Measurements from ENCODE around the genes PDE6B and FGFRL1.

- PRO-cap = no peak
These were observed 88.9 kb downstream of the ZNF718 start for GRCh38 chr4:212961-213930.

GRCh38 chr4:244434-244745 is 60.9 kb downstream of the ZNF732 start:
- PRO-cap = no peak

GRCh38 chr4:473224-474212 is 25.4 kb downstream of the ZNF721 start:
- PRO-cap = unidirectional peak, minus-strand start at chr4:474169

DNA sequence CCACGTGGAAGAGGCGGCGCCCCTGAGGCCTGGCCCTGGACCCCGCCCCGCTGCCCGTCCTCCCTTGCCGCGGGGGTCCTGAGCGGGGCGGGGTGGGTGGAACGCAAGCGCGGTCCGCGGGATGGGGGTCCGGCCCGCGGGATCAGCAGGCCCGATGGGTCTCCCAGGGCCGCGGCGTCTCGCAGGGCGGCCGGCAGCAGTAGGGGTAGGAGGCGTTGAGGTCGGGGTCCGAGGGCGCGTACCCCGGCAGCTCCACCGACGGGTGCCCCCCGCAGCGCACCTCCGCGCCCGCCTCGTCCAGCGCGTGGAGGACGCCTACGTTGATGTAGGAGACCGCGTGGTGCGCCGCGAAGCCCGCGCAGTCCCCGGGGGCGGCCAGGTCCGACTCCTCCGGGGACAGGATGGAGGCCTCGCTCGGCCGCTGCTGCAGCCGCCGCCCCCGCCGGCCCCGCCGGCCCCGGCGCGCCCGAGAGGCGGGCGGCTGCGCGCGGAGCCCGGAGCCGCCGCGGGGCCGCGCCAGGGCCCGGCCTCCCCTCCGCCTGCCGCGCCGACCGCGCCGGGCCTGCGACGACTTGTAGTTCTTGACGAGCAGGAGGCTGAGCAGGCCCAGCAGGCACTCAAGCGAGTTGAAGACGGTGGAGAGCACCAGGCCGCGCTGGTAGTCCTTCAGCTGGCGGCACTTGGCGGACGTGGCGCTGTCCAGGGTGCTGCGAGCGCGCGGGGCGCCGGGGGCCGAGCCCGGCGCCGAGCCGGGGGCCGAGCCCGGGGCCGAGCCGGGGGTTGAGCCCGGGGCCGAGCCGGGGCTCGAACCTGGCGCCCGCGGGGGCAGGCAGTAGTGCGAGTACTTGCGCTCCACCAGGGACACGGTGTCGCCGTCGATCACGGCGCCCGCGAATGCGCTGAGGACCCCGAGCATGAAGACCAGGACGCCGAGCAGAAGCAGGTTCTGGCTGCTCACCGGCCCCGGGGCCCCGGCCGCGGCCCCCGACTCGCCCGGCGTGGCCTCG is 1.0 kb downstream of the TMEM271 start:
- PRO-cap = no peak

- PRO-cap = no peak
These were observed at the start of gene PDE6B for GRCh38 chr4:625359-625729. PDE6B (plus strand) TSS chr4:625573.

DNA sequence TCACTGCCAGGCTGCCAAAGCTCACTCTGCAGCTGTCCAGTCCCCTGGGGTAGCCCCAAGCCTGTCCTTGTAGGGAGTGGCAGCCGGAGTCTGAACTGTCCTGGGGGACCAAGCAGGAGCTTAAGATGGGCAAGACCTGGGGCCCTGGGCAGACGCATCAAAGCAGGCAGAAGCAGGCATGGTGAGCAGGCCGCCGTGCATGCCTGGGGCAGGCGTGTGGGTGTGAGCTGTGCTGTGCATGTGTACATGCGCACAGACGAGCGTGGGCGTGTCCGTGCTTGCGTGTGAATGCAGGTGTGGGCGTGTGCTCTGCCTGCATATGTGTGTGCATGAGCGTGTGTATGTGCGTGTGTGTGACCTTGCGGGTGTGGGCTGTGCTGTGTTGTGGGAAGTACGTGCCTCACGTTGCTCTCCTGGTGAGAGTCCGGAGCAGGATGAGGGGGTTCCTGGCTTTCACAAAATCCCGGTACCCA is 3.5 kb downstream of the MYL5 start:
- PRO-cap = no peak

GRCh38 chr4:726063-726527 is 20.5 kb downstream of the PCGF3 start:
- PRO-cap = no peak

DNA sequence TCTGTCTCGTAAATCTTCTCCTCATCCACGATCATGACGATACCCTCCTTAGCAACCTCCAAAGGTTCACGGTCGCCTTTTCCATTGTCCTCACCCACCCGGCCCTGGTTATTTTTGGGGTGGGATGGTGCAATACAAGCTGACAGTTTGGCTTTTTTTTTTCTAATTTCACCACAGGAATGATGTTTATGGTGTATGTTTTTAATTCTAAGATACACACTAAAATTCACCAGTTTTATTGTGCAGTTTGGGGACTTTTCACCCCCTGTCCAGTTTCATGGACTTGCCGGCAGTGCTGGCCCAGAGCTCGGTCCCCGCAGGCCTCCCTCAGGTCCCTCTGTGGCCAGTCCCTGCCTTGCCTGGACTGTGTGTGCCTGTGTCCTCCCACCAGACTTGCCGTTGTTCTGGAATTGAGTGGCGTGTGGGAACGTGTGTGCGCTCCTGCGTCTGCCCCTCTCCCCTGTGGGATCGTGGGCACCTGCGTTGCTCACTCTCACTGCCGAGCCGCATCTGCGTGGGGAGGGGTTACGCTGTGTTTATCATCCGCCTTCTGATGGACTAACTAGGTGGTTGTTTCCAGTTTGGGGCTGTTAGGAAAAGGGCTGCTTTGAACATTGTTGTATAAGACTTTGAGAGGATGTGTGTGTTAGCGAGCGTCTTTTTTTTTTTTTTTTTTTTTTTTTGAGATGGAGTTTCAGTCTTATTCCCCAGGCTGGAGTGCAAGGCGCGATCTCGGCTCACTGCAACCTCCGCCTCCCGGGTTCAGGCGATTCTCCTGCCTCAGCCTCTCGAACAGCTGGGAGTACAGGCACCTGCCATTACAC is 21.2 kb downstream of the PCGF3 start:
- PRO-cap = no peak

DNA sequence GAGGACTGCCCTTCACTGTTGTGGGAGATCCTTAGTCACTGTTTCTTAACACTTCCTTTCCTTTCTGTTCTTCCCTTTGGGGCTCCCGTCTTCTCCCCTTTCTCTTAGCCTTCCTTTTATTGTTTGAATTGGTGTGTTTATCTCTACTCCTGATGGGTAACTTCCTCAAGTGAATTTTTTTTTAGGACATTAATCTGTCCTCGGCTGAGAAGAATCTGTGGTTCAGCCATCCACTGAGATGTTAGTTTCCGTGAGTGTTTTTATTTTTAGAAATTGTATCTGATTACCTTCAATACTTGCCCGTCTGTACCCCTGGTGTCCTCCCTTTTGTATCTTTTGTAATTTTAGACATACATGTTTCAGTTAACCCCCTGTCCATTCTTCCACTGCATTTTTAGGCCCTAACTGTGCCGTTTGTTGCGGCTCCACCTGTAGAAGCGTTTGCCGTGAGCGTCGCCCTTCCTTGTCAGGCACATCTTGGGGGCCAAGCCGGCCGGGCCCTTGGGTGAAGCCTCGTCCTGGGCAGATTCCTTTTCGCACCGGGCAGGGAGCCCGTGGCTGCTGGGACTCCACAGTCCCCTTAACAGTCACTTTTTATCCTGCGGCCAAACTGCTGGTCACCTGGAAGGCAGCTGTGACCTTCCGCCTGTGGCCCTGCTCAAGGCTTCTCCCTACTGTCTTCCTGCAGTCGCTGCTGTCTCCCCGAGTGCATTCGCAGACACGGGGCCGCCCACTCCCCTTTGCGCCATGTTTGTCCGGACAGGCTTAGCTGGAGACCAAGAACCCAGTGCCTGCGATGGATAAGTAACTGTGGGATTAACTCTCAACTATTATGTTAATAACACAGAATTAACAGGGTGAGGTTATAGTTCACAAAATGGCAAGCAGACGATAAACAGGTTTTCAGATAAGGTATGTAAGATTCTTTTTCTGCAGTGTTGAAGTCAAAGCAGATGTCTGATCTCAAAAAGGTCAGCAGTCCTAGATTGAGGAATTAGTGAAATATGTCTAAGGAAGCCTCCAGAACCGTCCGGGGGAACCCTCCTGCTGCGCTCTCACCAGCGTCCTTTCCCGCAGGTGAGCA is 54.9 kb downstream of the PCGF3 start:
- PRO-cap = no peak

GRCh38 chr4:789564-789893 is 36.4 kb downstream of the CPLX1 start:
- PRO-cap = no peak

- PRO-cap = no peak
These were observed 27.0 kb downstream of the CPLX1 start for GRCh38 chr4:798869-799378.

DNA sequence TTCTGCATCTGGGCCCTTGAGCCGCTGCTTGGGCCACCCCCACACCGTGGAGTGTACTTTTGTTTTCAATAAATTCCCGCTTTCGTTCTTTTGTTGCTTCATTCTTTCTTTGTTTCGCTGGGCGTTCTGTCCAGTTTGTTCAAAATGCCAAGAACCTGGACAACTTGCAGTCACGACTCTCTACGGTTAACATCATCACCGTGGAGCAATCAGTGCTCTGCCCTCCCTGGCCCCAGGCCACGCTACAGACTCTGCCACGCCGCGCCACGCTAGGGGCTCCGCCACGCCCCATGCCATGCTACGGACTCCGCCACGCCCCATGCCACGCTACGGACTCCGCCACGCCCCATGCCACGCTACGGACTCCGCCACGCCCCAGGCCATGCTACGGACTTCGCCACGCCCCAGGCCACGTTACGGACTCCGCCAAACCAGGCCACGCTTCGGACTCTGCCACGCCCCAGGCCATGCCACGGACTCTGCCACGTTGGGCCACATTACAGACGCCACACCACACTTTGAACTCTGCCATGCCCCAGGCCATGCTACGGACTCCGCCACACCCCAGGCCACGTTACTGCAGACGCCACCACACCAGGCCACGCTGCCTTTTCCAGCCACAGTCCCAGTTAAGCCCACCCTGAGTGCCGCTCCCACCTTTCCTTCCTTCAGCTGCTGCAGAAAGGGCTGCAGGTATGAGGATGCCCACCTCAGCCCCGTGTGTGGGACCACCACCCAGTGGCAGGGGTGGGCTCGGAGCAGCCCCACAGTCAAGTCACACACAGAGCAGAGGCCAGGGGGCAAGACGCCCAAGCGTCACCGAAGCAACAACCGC is 26.7 kb downstream of the GAK start:
- PRO-cap = no peak

DNA sequence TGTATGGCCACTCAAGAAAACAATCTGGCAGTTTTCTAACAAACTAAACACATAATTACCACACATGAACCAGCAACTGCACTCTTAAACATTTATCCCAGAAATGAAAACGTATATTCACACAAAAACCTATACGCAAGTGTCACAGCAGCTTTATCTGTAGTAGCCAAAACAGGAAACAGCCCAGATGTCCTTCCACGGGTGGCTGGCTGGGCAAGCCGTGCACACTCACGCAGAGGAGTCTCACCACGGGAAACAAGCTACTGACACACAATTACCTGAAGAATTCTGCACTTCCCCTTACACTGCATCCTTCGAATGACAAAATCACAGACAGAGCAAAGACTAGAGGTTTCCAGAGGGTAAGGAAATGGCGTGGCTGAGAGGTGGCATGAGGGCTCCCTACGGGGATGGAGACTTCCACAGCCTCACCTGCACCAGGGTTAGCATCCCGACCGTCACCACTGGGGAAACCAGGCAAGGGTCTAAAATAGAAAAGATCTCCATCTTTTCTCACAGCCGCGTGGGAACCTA is 9.3 kb downstream of the GAK start:
- PRO-cap = no peak

GRCh38 chr4:924861-925487 is 7.1 kb downstream of the GAK start:
- PRO-cap = no peak

DNA sequence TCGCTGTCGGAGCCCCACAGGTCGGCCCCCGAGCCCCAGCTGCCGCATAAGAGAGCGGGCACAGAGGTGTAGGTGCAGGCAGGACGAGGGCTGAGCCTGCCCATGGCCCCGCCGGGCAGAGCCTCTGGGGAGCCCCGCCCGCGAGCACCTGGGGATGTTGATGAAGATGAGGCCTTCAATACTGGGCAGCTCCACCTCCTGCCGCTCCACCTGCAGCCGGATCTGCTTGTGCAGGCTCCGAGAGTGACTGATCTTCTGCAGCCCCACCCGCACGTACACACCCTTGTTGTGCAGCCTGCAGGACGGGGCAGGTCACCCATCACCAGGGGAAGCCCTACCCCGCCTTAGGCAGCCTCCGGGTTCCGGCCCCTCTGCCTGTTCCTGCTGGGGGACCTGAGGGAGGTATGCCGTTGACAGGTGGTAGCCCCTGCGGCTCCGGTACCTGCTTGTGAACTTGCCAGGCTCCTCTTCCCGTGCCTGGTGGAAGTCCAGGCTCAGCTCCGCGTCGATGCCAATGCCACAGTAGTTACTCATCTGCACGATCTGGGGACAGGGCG is 11.8 kb downstream of the DGKQ start:
- PRO-cap = no peak

GRCh38 chr4:1001040-1001589 is 7.9 kb upstream of the SLC26A1 start:
- PRO-cap = no peak

GRCh38 chr4:1011073-1011870 is at the start of gene FGFRL1:
FGFRL1 (plus strand) TSS chr4:1011626.
- PRO-cap = unidirectional peak, plus-strand start at chr4:1011635

GRCh38 chr4:1160194-1160725 is 12.1 kb downstream of the SPON2 start:
- PRO-cap = no peak

DNA sequence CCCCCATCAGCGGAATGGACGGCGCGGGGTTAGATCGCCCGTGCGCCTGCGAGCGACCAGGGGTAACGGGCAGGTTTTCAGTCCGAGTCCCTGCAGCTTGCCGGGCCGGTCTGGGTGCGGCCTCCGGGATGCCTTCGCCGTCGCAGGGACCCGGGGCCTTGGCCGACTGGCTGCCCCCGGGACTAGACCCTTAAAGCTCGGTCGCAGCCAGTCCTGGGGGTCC is 240 bp downstream of the SPON2 start:
- PRO-cap = no peak

DNA sequence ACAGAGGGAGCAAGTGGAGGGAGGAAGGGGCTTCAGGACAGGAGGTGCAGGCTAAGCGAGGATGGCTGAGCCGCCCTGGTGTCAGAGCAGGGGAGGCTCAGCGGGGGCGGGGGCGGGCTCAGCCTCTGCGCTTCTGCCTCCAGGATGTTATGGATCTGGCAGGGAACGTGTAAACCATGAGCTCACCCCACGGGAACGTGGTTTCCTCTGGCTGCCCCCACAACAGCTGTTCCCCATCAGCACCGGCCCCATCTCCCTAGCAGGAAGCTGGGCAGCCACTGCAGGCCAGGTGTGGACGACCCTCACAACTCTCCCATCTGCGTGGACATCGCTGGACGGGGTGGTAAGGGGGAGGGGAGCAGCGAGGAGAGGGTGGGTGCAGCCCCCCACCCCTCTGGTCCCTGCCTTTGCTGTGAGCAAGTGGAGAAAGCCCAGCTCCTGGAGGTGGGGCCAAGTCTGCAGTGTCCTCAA is 28.0 kb upstream of the SPON2 start:
- PRO-cap = no peak